Mammary microvascular endothelial cell (primary cell): ENCODE measurements around the gene DAGLB.

DNA sequence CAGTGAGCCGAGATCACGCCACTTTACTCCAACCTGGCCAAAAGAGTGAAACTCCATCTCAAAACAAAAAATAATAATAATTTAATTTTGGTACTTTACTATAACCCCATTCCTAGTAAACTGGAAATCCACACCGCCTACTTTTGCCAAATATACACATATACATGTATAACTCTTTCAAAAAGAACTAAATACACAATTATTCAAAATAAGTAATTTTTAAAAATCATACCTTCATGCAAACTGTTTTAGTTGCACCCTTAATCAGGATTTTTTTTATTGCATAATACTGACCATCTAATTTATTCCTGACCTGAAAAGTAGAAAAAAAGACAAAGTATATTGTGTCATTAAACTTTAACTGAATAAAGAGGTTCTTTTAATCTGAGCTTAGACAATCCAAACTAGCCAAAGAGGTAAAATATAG lies 13.1 kb downstream of the EIF2AK1 start:
- RAMPAGE, long total RNA, result no peak

- RAMPAGE, long total RNA, result no peak
Observed at GRCh38 chr7:6108852-6109233, 4.1 kb downstream of the USP42 start.

DNA sequence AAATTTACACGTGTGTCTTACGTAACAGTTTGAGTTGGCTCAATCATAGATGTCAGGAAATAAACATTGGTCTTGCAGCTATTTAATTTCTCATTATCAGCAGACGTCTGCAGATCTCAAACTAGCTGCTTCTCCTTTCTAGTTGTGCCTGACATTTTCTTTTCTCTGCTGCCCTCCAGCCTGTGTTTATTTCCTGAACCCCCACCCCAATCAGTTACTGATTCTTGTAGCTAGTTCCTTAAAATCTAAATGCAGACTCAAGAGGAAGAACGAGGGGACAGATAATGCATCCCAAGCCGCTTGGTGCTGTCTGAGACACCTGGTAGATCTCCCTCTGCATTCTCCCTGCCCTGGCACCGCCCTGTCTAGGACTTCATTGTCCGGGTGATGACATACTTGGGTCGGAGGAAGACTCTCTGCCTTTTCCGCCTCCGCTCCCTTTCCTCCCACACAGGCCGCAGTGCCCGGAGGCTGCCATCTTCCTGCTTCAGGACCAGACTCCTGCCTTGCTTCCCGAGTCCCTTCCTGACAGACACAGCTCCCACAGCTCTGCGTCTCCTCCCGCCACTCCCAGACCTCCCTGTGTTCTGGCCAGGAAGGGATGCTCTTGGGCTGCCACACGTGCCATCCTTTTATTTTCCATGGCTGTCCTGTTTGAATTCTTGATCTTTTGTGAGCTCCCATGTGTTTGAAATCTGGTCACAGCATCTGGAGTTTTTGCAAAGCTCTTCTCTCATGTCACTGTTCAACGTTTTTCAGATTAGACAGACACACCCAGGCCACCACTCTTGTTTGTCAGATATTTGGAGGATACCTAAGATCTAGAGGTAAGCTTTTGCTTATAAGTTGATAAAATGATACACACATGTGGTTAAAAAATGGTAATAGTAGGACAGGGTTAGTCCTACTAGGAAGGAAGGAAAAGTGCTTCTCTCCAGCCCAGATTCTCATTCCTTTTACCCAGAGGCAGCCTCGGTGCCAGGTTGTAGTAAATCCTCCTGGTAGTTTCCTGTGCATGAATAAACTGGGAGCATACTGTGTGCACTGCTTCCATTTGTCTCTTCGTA lies 35.0 kb downstream of the USP42 start:
- RAMPAGE, long total RNA, result no peak

- RAMPAGE, long total RNA, result no peak
Observed at GRCh38 chr7:6233006-6233494, 39.4 kb downstream of the CYTH3 start.

GRCh38 chr7:6249188-6249986 lies 23.0 kb downstream of the CYTH3 start:
- RAMPAGE, long total RNA, result no peak

GRCh38 chr7:6260455-6261226 lies 11.8 kb downstream of the CYTH3 start:
- RAMPAGE, long total RNA, result no peak

GRCh38 chr7:6397990-6398522 lies 23.7 kb downstream of the RAC1 start:
- RAMPAGE, long total RNA, result no peak

- RAMPAGE, long total RNA, result no peak
Observed at GRCh38 chr7:6417057-6417786, 30.5 kb downstream of the DAGLB start.

GRCh38 chr7:6422127-6422665 lies 25.6 kb downstream of the DAGLB start:
- RAMPAGE, long total RNA, result no peak

DNA sequence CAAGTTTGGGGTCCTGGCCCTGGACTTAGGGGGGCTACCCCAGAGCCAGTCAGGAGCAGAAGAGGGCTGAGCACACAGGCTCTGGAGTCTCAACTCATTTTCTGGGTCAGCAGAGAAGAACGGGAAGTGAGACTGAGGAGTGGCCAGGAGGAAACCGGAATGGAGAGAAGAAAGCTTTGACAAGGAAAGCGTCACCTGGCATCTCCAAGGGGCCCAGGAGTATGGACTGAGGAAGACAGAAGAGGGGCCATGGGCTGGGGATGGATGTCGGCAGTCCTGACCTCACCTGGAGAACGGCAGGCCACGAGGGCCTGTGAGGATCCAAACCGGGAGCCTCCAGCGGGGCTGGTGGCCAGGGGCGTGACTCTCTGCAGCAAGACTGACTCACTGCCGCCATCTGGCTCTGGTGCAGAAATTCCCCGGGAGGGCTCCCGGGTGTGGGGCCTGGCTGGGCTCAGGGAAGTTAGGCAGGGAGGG lies 23.7 kb downstream of the DAGLB start:
- RAMPAGE, long total RNA, result no peak

GRCh38 chr7:6446982-6448116 lies at the start of gene DAGLB:
DAGLB (minus strand) TSS chr7:6447954.
- RAMPAGE, long total RNA, result no peak

- RAMPAGE, long total RNA, result no peak
Observed at GRCh38 chr7:6623813-6624293, 8.4 kb downstream of the ZNF853 start.

- RAMPAGE, long total RNA, result no peak
Observed at GRCh38 chr7:6636539-6636972, 562 bp upstream of the ZNF316 start.

GRCh38 chr7:6638598-6639504 lies 1.7 kb downstream of the ZNF316 start:
- RAMPAGE, long total RNA, result no peak

DNA sequence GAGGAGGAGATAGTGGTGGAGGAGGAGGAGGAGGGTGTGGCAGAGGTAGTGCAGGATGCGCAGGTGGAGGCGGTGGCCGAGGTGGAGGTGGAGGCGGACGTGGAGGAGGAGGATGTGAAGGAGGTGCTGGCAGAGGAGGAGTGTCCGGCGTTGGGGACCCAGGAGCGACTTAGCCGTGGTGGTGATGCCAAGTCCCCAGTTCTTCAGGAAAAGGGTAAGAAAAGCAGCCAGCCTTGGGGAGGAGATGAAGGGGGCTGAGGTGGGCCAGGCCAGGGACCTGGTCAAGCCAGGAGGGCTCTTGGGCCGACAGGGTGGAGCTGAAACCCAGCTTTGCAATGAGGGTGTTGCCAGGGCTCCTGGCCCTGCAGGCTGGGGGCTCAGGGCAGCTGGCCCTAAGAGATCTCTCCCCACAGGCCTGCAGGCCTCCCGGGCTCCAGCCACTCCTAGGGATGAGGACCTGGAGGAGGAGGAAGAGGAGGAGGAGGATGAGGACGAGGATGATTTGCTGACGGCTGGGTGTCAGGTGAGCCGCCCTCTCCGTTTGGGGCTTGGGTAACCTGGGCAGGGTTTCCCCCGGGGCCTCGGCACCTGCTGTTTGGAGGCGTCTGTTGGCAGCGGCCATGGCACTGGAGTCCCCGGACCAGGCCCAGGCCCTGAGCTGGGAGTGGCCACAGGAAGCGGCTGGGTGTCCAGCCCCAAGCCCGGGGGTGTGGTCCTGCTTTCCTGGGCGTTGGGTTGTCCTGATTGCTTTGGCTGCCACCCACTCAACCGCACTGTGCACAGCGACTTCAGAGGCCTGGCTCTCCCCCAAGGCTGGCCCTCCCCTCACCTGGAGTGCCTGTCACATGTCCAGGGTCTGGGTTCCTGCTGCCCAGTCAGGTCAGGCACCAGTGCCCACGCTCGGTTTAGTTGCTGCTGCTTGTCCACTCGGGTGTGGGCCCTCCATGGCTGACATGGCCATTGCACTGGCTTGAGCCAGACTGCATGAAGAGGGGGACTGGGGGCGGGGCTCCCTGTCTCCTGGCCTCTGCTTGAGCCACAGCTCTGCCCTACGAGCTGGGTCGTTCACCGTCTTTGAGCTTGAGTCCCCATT lies 5.8 kb downstream of the ZNF316 start:
- RAMPAGE, long total RNA, result no peak

- RAMPAGE, long total RNA, result no peak
Observed at GRCh38 chr7:6691697-6692920, 14.6 kb downstream of the ZNF12 start.

- RAMPAGE, long total RNA, result no peak
Observed at GRCh38 chr7:6702802-6703502, 3.8 kb downstream of the ZNF12 start.

- RAMPAGE, long total RNA, result no peak
Observed at GRCh38 chr7:7321479-7322162, 139.3 kb downstream of the C1GALT1 start.

GRCh38 chr7:7372967-7373652 lies 162.6 kb downstream of the COL28A1 start:
- RAMPAGE, long total RNA, result no peak

- RAMPAGE, long total RNA, result no peak
Observed at GRCh38 chr7:7440363-7441059, 95.2 kb downstream of the COL28A1 start.